ENCODE data around the gene BCAS4.

DNA sequence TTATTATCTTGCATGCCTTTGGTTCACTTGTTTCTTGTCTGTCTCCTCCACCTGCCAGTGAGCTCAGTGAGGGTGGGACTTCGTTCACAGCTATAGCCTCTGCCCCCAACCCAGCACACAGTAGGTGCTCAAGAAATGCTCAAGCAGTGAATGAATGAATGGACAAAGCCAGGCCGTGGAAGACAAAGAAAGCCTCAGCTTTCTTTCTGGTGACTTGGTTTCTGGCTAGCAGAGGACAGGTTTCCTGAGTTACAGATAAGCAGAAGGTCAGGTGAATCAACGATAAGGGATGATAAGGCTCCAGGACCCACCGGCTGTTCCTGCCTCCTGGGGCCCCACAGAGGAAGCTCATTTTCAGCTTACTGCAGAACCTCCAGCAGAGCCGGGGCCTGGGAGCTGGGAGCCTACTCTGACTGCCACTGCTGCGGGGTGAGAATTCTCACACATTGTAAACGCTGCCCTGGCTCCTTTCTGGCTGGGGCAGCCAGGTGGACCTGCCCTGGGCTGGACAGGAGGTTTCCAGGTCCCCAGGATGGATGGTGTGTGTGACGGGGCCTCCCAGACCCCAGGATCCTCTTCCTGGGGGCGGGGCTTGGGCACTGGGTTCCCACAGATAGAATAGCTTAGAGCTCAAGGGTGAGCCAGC, 29.8 kb downstream of the SNAI1 start:
- PRO-cap: no peak

DNA sequence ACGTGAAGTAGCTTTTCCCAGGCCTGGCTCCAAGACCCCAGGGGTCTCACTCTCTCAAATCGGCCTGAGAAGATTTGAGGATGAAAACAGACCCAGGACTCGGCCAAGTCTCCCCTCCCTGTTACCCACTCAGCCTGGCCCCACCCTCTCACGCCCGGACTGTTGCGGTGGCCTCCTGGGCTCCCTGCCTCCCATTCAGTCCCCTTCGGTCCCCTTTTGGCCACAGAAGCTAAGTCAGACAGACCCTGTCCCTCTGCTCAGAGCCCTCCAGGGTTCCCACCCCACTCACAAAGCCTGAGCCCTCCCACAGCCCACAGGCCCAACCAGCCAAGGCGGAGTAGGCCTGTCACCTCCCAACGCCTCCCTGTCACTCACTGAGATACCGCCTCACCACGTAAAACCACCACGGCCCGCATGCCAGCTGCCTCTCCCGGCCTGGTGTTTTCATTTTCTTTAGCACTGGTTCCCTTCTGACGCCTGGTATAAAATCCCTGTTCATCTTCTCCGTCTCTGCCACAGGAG, 58.3 kb downstream of the SNAI1 start:
- PRO-cap: no peak

DNA sequence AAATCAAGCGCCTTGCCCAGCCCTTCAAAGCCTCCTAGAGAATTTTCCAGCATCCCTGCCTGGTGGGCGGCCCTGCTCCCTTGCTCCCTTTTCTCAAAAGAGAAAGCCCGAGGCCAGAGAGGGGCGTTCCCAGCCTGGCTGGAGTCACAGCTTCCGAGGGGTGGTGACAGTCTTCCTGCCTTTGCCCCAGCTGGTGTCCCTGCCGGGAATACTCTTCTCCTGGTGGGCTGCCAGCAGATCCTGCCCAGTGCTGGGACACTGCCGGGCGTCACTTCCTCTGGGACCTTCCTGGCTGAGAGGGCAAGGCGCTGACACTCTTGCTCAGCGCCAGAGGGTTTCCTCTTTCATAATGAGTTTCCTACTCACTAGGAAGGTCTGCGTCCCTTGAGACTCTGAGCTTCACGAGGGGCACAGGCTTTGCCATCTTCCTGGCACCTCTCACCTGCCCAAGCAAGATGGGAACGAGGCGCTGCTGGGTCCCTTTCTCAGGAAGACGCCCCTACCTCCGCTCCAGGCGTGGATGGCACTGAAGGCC, 64.3 kb downstream of the SNAI1 start:
- PRO-cap: bidirectional peak, plus-strand start at position 395 of the sequence, minus-strand start at position 95 of the sequence

GRCh38 chr20:50144420-50144793, 9.1 kb downstream of the PEDS1 start:
- PRO-cap: no peak

DNA sequence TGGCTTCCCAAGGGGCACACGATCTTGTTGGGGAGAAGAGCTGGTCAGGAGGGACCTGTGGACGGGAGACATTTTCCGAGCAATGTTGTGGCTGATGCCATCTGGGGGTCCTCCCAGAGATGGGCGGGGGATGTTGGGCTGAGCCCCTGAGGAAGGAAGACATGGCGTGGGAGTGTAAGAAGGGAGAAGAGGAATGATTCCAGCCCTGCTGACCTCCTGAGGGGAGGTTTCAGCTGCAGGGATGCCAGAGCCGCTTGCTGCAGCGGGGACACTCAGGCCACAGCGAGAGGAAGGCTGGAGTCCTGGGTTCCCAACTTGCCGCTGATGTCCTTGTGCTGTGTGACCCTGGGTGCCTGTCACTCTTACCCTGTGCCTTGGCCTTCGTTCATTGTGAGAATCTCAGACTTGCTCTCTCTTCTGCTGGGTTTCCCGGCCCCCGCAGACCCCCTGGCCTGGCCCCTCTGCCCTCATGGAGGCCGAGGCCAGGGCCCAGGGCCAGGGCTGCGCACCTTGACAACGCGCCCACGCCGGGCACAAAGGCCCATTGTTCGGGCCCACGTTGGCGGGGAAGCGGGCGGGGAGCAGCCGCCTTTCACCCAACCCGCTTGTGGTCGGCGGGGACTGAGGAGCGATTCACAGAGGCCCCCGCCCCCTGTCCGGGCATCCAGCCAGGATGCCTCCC, 52.2 kb downstream of the CEBPB start:
- PRO-cap: bidirectional peak, plus-strand start at position 608 of the sequence, minus-strand start at position 607 of the sequence

DNA sequence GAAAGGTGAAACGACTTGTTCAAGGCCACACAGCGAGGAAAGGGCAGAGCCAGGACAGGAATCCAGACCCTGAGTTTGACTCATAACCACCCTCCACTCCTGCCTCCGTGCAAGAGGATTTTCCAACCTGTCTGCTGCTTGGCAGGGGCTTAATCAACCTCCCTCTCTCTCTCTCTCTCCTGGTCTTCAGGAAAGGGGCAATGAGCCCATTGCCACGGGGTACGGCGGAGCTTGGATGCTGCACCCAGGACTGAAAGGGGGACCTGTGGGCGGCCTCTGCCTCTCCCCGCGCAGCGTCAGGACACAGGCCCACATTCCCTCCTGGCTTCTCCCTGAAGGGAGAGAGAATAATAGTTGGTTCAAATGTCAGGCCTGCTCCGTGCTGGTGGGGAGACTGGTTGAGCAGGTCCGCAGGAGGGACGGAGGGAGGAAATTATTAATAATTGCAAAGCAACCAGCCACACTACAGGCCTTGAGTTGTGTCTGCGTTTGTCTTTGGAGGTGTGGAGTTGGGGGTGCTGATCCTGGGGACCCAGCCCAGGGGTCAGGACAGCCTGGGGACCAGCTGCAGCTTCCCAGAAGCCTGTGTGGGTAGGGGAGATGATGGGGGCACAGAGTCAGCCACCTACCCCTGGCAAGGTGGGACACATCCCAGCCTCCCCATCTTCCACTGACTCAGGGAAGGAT, 56.2 kb downstream of the CEBPB start:
- PRO-cap: no peak

DNA sequence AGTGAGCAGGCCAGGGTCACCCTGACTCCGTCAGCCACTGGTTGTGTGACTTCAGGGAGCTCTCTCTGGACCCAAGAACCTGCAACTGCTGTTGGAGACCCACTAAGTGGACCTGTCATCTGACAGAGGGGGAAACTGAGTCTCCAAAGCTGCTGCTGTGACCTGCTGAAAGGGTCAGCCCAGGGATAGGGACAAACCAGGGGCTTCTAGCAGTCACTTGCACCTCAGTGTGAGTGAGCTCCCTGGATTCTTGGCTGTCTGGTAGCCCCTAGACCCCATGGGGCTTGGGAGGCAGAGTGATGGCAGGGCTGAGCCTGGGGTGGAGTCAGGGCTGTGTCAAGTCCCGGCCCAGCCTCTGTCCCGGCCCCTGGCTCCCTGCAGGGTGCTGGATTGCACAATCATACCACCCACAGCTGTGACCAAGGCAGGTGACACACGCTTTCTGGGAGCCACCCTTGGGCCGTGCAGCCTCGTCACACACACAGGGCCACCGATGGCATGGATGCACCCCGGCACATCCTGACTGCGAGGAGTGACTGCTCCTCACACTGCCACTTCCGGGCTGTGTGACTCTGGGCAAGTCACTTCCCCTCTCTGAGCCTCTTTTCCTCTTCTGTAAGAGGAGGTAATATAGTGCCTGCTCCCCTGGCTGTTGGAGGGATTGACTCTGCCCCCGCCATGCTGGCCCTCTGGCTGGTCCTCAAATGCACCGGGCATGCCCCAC, 93.2 kb downstream of the CEBPB start:
- PRO-cap: no peak

GRCh38 chr20:50297451-50298070, 106.9 kb downstream of the CEBPB start:
- PRO-cap: no peak

GRCh38 chr20:50312528-50313703, 122.3 kb downstream of the CEBPB start:
- PRO-cap: no peak

- PRO-cap: no peak
Measured at GRCh38 chr20:50321780-50322661, 131.4 kb downstream of the CEBPB start.

GRCh38 chr20:50335193-50335392, 144.5 kb downstream of the CEBPB start:
- PRO-cap: unidirectional peak, minus-strand start at chr20:50335300

- PRO-cap: no peak
Measured at GRCh38 chr20:50397969-50399109, 111.8 kb upstream of the PTPN1 start.

DNA sequence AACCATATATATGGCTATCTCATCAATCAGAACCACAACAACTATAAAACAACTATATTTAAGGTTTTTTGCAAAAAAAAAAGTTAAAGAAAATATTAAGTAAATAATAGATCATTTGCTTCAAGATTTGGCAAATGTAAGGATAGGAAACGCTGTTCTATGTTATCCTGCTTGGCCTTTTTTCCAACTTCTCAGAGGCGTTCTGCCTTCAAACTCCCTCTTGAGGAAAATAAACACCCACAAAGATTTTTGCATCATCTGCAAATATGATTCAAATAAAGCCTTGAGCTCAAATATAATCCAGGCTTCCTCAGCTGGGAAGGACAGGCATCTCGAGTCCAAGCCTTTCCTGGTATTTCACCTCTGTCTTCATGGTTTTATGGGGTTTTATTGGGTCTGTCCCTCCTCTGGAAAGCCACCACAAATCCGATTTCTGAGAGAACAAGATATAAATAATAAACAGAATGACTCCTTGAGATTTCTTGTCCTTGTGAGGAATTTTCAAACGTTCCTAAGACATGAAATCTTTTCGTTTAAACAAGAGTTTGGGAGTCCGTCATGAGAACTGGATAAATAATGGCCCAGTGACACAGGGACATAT, 67.6 kb upstream of the PTPN1 start:
- PRO-cap: no peak

GRCh38 chr20:50537793-50538605, 27.8 kb downstream of the PTPN1 start:
- PRO-cap: no peak

- PRO-cap: no peak
Measured at GRCh38 chr20:50693099-50693328, 1.7 kb upstream of the RIPOR3 start.

DNA sequence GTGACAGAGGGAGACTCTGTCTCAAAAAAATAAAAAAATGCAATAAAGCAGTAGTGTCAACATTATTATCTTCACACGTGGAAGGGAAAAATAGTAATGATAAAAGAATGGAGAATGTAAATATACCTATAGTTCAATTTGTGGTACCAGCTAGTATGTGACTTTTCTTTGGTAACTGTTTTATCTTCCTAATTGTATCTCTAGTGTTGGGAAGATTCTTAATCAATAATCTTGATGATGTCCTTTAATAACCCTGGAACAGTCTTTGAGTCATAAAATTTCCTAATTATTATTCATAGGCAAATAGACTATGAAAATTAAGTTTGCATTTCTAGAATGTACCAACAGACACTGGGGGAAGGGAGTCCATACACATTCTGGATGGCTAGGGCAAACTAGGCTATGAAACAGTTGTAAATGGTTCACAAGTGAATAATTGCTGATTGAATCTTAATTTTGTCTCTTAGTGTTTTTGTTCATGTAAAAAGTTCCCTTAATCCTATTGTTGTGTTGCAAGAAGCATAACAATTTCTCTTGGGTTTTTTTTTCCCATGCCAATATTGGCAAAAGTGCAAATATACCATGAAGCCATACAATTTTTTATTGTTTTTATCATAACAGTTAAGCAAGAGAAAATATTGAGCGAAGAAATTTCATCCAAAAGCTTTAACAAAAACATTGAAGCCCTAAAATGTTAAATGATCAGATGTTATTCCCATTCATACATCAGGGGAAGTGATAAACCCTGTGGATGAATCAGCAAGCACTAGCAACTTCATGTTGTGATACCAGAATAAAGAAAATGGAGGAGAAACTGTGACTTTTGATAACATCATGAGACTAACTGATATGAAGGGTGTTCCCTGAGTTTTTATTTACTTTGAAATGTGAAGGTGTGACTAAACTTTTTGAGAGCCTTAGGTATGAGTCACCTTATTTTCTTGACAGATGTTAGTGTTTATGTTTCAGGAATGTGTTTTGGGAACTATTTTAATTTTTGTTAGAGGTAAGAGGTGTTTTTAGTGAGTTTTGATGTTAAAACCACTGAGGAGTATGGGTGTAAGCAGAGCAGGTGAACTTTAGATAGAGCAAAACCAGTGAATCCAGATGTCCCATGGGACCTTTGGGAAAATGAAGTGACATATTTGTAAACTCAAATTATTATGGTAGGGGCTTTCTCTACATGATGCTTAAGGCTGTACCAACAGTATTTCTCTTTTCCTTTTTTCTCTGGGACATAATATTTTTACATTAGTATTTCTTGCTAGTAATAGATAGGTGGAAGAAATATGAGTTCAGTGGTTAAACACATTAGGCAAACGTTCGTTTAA, 4.2 kb downstream of the PARD6B start:
- PRO-cap: no peak

GRCh38 chr20:50794643-50795877, at the start of gene BCAS4:
Gene BCAS4 (plus strand): TSS chr20:50795061.
- PRO-cap: no peak

DNA sequence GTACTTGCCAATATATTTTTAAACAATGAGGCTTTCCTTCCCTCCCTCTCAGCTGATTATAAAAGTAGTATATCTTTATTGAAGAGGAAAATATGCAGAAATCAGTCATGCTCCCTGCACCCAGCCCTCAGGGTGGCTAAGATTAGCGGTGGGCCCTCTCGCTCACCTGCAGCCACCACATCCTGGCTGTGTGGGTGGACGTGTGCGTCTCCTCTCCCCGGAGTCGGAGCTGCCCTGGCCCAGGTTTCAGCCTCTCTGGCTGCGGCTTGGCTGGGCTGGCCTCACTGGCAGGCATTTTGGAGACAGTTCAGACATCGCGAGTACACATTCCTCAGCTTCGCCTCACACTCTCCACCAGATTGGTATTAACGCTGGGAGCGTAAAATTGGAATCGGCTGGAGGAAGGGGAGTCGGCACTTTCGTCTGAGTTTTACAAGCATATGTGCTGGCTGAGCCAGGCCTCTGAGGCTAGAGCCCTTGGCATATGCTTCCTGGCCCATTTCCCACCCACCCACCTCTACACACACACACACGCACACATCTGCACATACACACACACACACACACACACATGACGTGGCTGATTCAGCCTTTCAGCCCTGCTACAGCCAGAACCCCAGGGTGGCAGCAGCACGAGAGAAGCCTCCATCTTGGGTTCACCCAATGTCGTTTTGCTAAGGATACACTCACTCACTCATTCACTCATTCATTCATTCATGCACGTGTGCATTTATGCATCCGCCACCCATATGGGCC, 42.8 kb downstream of the BCAS4 start:
- PRO-cap: no peak

GRCh38 chr20:50927518-50928406, 3.5 kb downstream of the ADNP start:
- PRO-cap: no peak

GRCh38 chr20:50955110-50955337, 3.3 kb downstream of the DPM1 start:
- PRO-cap: no peak